Ureter (tissue), 1 donor: Measurements from ENCODE around the gene ANKRD44.

DNA sequence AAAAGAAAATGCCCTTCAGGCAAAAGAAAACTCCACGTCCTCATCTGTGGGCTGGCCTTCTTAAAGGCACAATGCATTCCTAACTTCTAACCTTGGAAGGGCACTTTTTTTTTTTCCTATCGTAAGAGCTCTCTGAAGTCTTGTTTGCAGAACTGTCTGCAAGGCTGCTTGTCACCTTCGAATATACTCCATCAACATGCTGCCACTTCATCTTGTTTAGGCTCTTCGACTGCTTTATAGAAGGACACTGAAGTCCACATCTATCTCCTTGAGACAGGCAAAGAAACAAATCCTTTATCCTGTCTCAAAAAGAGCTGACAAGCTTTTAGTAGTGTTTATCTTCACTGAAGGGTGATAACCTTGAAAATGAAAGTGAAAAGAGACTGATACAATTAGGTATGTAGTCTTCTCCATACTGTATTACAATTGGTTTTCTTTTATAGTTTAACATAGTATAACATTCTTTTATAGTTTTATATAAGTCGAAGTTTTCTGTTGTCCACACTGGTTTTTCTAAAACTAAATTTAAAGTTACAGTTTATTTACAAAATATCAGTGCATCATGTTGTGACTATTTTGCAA, 124.1 kb upstream of the SLC39A10 start:
- PRO-cap, result no peak

DNA sequence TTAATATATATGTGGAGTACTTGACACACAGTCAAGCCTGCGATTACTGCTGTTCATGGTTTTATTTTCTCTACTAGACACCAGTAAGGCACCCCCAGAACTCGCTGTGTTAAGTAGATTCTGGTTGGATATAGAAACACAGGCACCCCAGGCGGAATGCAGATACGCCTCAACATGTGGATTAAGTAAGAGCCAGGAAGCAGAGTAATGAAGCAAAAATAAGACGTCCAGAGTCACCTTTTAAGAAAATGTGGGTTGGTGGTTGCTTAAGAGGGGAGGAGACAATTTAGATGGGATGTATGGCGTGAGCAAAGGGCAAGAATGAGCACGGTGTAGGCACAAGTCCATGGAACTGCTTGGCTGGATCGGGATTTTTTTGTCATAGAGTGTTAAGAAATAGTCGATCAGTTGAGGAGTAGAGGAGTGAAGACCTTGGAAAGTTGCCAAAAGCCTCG, 945 bp upstream of the SLC39A10 start:
- PRO-cap, result no peak

DNA sequence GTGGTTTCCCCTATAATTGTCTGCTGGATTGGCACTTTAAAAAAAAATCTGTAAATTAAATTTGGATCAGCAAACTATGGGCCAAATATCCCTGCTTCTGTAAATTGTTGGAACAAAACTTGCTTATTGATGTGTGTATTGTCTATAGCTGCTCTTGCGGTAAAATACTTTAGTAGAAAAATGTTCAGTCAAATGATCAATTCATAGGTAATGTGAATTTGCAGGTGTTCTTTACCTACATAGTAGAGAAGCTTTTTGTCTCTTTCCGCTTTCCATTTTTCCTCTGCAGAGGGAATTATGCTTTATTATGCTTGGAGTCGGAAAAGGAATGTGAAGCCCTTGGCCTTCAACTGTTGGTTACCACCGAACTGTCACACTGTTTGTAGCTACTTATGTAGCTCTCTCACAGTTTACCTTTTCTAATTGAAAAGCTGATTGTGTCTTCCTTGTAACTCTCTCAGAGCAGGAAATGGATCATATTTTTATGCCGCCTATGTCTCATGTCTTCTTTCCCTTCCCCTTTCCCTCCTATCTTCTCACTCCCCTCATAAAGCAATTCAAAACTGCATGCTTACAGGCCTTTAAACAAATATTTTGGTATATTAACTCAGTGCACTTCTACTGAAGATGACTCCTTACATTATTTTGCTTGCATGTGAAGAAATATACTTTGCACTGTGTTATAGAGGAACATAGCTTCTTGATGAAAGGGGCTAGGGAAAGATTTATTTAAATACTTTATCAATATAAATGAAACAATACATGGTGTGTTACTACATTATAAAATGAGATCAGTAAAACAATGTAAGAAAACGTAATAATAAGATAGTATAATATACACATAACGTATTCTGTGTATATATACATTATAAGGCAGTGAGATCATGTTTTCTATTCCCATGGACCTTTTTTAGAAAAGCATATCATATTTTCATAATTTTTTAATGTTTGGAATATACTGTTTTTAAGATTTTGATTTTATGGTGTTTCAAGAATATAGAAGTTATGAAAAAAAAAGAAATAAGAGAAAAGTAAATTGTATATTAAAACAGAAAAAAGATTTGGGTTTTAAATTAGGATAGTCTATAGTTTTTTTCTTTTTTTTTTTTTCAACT, 6.0 kb downstream of the SLC39A10 start:
- PRO-cap, result no peak

GRCh38 chr2:196154047-196154432, 17.3 kb downstream of the STK17B start:
- PRO-cap, result no peak

- PRO-cap, result no peak
Observed at GRCh38 chr2:196165360-196165682, 6.1 kb downstream of the STK17B start.

DNA sequence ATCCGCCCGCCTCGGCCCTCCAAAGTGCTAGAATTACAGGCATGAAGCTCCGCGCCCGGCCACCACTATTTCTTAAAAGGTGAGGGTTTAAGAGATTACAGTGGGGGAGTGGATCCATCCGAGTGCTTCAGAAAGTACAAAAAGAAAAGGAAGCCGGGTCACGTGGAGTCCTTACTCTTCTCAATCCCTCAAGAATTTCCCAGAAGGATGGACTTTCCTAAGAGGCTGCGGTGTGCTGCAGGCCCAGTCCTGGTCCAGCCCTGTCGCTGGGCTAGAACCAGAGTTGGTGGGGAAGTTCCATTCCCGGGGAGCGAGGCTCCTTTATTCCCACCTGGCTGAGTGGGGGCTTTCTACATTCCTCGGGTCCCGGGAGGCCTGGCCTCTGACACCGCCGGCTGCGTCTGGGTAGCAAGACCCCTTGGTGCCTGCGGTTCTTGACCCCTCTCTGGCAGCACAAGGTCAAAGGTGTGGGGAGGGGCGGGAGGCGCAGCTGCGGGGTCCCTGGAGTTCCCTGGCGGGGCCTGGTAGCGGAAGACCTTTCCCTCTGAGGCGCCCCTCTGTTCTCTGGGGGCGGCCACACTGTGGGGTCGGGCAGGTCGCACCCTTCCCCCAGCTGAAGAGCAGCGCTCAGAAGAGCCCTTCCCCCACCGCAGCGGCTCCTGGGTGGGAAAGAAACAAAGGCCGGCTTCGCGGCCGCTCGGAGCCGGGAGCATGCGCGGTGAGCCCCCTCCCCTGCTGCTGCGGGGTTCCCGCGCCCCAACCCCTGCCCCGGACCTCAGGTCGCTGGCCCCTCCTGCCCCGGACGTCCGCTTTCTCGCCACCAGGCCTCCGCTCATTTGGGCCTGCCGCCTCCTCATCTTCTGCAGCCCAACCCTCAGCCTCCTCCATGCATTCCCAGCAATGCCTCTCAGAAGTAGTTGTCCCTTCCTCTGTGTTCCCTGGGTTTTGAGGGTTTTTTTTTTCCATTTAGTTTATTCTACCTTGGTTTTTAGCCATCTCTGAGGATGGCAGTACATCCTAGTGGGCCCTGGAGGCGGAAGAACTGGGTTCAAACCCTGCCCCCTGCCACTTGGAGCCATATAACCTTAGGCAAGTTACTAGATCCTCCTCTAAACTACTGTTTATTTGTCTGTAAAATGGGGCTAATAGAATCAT, 146.3 kb downstream of the ANKRD44 start:
- PRO-cap, result no peak

DNA sequence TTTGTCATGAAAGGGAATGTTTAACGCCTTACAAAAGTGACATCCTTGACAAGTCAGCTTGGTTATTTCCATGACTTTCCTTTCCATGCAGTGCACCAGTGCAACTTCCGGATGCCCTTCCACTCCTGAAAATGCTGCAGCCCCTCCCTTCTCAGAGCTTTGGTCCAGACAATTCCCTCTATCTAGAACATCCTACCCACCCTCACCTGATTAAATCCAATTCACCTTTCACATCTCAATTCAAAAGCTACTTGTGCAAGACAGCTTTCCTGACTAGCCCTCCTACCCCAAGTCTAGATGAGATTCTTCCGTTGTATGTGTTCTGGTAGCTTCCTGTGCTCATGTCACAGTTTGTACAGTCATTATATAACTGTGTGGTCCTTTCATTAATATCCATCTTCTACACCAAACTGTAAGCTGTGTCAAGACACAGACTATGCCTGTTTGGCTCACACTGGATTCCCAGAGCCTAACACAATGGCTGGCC, 72.8 kb downstream of the ANKRD44 start:
- PRO-cap, result no peak

DNA sequence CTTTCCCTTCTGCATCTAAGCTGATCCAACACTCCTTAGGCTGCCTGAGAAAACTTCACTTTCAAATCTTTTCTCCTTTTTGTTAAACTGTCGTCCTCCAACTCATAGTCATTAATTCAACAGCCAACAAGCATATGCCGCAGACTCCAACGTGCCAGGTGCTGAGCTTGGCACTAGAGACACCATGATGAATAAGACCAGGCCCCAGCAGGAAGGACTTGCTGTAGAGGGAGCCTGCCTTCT, 51.1 kb downstream of the ANKRD44 start:
- PRO-cap, result no peak

GRCh38 chr2:197293573-197294278, 16.9 kb downstream of the ANKRD44 start:
- PRO-cap, result no peak

- PRO-cap, result no peak
Observed at GRCh38 chr2:197304555-197305270, 5.9 kb downstream of the ANKRD44 start.

DNA sequence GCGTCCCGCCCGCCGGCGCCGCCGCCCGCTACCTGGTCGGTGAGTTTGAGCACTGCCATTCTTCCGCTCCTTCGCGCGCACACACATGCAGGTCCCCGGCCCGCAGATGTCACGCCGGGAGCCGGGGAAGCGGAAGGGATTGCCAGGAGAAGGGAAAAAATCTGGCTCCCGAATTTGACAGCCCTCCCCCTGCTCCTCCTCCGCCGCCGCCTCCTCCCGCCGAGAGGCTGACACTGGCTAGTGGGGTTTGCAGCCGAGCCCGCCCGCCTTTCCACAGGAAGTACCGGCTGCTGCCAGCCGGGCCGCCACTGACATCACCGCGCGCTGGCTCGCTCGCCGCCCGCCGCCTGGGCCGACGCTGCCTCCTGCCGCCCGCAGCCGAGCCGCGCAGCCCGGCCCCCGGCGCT, at the start of gene ANKRD44:
TSS of gene ANKRD44 (minus strand) at position 235 of the 407 bp plus-strand sequence.
- PRO-cap, result bidirectional peak, plus-strand start at position 279 of the sequence, minus-strand start at position 282 of the sequence

- PRO-cap, result no peak
Observed at GRCh38 chr2:197414075-197414411, 20.8 kb downstream of the SF3B1 start.

DNA sequence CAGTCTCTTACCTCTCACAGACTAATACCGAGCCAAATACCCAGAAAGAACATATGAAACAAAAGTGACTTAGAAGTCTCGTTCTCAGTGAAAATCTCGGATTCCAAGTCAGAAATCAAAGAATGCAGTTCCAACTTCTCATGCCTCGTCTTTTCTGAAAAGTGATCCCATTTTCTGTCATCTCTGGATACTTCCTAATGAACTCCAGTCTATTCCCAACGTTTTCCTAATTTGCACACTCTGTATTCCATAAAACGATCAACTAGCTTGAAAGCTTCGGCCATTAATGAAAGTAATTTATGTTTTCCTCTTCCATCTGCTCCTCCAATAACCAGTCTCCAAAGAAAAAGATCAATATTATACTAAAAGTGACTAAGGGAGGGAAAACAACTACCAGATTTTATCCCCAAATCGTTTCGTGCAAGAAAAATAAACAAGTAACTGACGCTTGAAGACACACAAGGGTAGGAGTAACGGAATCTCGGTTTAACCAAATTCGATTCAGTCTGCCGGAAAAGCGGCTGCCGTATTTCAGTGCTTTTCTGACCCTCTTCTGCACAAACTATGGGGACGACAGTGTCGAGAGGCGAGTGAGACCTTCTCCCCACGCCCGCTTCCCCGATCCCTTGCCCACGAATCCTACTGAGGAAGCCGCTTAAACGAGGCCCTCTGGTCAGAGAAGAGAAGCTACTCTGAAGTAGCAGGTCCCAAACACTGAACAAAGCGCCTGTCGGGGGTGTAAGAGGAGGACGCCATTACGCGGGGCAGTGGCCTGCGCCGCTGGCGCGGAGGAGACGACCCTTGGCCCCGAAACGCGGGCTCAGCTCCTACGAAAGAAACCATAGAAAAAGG, 555 bp downstream of the SF3B1 start:
- PRO-cap, result no peak

DNA sequence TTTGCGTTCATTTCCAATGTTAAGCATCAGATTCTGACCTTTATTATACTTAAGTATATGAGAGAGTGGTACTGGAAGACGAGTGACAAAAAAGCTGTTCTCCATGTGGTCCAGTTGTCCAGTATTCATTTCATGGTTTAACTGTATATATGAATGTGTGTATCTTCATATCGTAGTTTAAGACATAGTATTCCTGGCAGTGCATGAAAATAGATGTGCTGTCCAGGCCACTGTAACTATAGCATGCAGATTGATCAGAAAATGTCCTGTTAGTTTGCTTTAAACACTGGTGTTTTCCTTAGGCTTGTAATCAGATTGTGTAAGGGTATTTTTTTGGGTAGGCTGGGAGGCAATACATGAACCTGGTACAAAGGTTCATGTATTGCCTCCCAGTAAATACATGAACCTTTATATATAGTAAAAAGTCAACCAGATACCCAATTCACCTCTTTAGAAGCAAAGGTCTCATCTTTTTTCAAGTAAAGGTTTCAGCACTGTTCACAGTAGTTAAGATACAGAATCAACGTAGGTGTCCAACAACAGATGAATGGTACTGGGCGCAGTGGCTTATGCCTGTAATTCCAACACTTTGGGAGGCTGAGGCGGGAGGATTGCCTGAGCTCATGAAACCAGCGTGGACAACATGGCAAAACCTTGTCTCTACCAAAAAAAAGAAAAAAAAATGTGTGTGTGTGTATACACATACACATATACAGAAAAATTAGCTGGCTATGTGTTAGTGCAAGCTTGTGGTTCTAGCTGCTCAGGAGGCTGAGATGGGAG, 1.6 kb downstream of the COQ10B start:
- PRO-cap, result no peak

GRCh38 chr2:197486045-197487110, 13.3 kb downstream of the HSPD1 start:
- PRO-cap, result no peak

DNA sequence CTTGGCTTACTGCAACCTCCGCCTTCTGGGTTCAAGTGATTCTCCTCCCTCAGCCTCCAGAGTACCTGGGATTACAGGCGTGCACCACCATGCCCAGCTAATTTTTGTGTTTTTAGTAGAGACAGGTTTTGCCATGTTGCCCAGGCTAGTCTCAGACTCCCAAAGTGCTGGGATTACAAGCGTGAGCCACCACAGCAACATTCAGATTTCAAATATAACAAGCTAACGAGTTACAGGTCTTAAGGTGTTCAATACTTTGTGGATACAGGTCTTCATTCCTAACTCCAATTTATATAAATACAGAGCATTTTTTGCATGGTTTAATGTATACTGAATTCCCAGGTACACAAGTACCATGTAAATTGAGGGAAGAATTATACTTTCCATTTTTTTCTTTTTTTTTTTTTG, 3.5 kb downstream of the HSPE1 start:
- PRO-cap, result no peak

- PRO-cap, result no peak
Observed at GRCh38 chr2:197869412-197870032, 65.1 kb downstream of the PLCL1 start.

DNA sequence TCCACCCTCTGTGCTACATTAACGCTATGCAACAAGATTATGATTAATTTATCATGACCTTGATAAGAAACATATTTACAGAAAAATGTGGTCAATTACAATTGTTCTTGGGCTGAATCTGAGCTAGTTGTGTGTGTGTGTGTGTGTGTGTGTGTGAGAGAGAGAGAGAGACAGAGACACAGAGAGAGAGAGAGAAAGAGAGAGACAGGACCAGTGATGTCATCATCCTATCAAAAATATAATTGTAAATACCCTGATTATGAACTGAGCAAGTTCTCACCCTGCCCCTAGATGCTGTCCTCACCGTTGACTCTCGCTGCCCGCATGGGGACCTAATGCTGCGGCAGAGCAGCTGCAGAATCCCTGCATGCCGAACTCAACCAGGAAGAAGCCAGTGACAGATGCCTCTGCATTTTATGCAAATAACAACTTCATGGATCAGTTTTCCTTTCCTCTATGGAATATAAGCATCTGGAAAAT, 512.5 kb downstream of the PLCL1 start:
- PRO-cap, result no peak

- PRO-cap, result no peak
Observed at GRCh38 chr2:199460313-199460954, 2.7 kb upstream of the SATB2 start.

GRCh38 chr2:199463075-199463965, 5.6 kb upstream of the SATB2 start:
- PRO-cap, result no peak